ENCODE data around the gene TBC1D22A.

GRCh38 chr22:46149280-46150198, 787 bp upstream of the PPARA start:
- PRO-cap, result no peak

- PRO-cap, result unidirectional peak, plus-strand start at chr22:46262688; unidirectional peak, plus-strand start at chr22:46262714
Measured at GRCh38 chr22:46262389-46263240, 528 bp downstream of the PKDREJ start.

DNA sequence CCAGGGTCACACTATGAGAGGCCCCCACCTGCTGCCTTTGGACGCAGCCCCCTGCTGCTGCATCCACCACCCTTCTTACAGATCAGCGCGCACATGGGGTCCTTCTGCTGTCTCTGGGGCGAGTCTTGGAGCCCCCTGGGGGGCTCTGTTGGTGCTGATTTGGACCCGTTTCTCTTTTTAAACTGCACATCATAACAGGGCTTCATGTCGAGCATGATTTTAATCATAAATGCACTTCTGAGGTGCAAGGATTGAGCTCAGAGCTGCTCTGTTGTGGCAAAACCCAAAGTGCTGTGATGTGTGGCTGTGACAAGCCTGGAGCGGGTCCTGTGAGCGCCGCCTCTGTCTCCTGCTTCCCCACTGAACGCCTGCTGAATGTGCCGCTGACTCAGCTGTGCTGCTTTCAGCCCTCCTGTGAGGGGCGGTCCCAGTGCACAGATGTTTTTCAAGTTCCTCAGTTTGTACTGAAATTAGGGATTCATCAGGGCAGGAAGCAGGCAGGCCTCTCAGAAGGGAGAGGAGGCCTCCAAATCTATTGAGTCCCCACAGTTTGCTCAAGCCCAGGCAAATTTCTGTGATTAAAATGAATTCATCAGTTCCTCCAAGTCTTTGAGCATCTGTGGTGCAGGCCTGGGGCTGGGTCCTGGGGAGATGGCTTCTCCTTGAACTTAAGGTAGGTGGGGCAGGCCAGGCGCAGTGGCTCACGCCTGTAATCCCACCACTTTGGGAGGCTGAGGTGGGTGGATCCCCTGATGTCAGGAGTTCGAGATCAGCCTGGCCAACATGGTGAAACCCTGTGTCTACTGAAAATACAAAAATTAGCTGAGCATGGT, 3.0 kb upstream of the GTSE1 start:
- PRO-cap, result bidirectional peak, plus-strand start at position 473 of the sequence, minus-strand start at position 362 of the sequence

GRCh38 chr22:46356980-46357443, 21.5 kb downstream of the TRMU start:
- PRO-cap, result no peak

DNA sequence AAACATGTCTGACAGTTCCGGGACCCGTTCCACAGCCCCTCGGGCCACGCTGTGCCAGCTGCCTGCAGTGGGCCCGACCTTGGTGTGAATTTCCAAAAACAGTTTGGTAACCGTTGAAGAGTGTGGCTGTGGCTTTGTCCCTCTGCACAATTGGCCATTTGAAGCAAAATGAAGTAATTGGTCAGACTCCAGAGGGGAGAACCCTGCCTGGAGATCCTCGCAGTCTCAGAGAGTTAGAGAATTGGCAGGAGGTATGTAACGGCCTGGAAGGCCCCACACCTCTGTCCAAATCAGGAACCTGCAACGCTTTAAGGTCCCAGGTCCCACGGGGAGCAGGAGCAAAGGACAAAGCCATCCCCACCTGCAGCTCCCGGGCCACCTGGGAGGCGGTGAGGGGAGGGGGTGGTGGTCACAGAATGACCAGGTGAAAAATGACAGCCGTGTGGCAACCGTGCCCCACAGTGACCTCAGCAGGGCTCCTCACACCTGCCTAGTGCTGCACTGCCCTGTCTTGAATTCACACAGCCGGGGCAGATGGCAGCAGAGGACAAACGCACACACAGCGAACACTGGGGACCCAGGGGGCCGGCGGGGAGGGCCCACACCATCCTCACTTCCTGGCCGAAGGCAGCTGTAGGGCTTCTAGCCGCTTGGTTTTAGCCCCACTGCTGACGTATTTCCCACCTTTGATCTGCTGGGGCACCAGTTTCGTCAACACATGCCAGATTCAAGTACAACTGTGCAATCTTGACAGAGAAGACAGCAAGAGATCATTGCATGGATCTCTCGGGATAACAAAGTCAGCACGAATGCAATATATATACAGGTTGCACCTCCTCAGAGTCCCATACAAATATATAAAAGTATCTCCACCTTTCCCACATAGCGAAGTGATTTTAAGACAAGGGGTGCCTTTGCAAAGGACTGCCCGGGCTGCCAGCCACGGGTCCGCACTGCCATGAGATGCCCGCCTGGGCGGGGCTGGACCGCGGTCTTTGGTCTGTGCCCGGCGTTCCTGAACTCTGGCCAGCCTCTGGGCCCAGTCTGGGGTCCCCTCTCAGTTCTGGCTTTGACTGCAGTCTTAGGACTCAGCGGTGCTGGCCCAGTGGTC, 26.7 kb downstream of the TRMU start:
- PRO-cap, result no peak

GRCh38 chr22:46526026-46526474, 11.4 kb downstream of the CELSR1 start:
- PRO-cap, result no peak

GRCh38 chr22:46539172-46539638, 1.8 kb upstream of the CELSR1 start:
- PRO-cap, result no peak

- PRO-cap, result bidirectional peak, plus-strand start at chr22:46600545, minus-strand start at chr22:46600444
Measured at GRCh38 chr22:46600190-46600829, 19.9 kb upstream of the GRAMD4 start.

- PRO-cap, result no peak
Measured at GRCh38 chr22:46609418-46609789, 10.8 kb upstream of the GRAMD4 start.

DNA sequence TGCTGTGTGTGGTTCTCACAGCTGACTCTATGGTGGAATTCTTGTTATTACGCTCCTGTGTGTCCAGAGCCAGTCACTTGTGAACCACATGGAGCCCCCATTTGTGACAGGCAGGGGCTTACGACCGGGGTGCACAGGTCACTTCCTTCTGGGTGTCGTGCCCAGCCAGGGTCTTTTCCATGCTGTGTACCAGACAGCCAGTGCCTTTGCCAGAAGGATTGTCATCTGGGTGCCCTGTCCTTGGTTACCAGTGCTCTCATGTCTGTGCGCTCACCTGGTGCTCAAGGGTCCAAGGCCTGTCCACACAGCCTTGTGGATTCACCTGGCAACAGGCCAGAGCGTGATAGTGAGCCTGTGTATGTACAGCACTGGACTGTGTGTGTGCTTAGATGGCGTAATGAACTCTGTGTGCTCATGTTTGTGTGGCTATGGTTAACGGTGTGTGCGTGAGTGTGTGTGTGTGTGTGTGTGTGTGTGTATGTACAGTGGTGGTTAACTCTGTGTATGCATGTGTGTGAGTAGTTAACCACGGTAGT, 18.6 kb downstream of the GRAMD4 start:
- PRO-cap, result no peak

GRCh38 chr22:46651842-46652725, 31.9 kb downstream of the GRAMD4 start:
- PRO-cap, result no peak

DNA sequence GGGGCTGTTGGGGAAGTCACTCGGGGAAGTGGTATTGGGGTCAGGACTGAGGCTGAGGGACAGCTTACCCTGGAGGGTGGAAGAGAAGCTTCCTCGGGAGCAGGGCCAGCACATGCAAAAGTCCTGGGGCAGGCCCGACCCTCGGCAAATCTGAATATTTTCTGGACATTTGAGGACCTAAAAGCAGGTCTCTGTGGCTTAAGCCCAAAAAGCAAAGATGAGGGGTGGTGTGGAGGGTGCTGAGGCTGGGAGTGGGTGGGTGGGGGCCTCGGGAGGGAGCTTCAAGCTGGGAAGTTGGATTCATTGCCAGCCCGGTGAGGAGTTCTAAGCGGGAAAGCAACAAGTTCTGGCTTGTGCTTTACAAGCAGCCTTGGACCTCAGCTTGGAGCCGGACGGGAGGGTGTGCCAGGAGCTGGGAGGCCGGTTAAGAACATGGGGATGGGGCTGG, 34.9 kb downstream of the GRAMD4 start:
- PRO-cap, result no peak

DNA sequence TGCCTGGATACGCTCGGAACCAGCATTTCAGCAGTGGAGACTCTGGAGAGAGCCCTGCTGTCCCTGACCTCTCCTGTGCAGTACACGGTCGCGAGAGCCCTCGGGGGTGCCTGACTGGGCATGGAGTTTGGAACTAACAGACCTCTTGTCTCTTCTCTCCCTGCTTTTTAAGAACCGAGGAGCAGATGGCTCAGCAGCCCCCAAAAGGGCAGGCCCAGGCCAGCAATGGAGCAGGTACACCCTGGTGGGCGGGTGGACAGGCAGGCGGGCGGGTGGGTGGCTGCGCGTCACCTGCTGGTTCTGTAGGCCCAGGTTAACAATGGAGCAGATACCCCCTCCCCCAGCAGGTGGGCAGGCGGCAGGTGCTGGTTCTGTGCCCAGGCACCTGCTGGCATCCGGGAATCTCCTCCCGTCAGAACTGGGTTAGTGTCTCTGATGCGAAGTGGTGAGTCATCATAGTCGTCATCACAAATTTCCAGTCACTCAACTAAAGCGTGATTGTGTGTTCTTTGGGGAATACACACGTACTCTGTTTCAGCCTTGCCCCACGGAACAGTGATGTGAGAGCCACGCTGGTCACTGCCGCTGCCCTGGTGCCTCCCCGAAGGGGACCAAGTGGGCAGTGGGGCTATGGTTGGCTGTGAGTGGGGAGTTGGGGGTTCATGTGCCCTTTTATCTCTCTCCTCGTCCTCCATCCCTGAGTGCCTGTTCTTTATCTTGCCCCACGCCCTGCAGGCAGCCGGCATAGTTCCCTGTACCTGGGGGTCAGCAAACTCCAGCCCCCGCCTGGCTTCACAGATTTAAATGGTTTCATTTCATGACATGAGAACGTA, 41.2 kb downstream of the GRAMD4 start:
- PRO-cap, result no peak

DNA sequence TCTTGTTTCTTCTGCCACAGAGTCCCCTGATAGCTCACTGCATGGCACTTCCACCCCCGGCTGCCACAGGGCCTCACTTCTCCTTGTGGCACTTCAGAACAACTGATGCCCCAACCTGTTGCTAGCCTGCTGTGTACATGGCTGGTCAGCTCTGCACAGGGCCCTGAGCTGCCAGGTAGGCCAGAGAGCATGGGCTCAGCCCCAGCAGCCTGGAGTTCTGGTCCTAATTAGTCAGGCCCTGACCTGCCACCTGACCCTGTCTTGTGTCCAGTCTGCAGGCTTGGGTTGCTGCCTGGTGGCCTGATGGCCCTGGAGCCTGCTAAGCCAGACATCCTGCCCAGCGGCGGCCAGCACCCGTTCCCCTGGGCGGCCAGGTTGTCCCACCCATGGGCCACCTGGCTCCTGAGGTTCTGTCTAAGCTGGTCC, 2.9 kb upstream of the CERK start:
- PRO-cap, result no peak

- PRO-cap, result no peak
Measured at GRCh38 chr22:46757996-46758490, 4.4 kb upstream of the TBC1D22A start.

DNA sequence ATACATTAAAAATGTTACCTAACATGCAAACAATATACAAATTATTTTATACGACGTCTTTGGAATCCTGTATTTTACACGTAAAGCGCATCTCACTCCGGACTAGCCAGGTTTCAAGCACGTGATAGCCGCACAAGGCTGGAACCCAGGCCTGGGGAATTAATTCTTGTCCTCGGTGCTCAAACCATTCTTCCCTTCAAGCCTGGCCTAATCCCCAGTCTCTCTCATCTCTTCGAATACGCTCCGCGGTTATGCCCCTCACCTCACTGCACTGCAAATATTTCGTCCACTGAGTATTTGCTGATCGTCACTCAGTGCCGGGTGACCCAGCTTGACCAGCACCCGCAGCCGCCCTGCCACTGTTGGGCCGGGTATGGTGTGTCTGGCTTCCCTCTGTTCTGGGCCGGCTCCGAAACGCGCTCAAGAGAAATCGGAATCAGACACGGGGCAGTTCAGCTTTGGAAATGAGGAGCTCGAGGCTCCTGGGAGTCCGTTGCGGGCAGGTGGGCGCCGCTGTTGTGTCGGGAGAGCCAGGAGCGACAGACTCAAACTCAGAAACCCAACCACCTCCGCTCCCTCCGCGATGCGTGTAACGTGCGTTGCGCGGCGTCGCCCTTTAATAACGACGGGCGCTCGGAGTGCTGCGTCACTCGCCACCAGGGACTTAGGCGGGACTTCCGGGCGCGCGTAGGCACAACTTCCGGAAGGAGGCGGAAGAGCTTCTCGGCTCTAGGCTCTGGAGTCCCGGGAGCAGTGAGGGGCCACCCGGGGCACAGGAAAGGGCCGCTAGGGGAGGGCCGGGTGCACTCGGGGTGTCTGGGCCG, at the start of gene TBC1D22A:
Gene TBC1D22A (plus strand): TSS at position 713 of the 824 bp plus-strand sequence.
- PRO-cap, result bidirectional peak, plus-strand start at position 703 of the sequence, minus-strand start at position 591 of the sequence

DNA sequence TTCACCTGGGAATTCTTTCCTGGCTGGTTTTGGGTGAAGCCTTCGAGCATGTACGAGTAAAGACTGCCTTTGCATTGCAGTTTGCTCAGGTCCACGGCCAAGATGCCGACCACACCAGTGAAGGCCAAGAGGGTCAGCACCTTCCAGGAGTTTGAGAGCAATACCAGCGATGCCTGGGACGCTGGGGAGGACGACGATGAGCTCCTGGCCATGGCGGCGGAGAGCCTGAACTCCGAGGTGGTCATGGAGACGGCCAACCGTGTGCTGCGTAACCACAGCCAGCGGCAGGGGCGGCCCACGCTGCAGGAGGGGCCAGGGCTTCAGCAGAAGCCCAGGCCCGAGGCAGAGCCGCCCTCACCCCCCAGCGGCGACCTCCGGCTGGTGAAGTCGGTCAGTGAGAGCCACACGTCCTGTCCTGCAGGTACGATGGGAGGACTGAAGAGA, 31.0 kb downstream of the TBC1D22A start:
- PRO-cap, result no peak

DNA sequence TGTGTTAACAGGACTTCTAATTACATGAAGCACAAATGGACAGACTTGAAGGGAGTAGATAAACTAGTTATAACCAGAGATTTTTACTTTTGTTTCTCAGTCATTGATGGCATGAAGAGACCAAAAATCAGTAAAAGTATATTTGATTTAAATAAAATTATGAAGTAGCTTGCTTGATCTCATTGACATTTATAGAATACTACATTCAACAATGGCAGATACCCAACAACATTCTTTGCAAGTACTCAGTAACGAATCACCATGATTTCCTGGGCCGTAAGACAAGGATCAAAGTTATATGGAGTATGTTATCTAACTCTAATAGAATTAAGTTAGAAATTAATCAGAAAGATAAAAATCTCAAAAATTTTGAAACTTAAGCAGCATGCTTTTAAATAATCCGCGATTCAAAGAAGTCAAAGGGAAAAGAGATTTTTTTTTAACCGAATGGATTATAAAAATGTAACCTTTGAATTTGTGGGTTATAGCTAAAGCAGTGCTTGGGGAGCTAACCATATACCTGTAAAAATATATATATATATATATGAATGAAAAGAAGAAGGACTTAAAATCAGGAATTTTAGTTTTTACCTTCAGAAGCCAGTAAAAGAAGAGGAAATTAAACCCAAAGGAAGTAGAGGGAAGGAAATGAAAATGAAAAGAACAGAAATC, 317.8 kb downstream of the TBC1D22A start:
- PRO-cap, result no peak

GRCh38 chr22:47086932-47087417, 324.5 kb downstream of the TBC1D22A start:
- PRO-cap, result no peak

GRCh38 chr22:47295599-47296076, 533.2 kb downstream of the TBC1D22A start:
- PRO-cap, result no peak